Renal cortical epithelial cell (primary cell): ENCODE results near the genes DYRK1A and KCNJ6.

DNA sequence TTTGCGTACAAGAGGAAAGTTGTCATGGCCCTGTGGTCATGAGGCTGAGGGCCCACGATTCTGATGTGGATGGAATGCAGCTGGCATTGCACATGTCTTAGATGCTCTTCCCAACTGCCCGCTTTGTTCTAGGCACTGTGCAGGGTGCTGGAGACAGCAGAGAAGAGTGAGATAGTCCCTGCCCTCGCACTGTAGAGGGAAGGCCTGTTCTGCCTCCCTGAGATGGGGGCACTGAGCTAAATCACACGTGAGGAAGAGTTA, 40.7 kb downstream of the DOP1B start:
- RRBS: no CpG with 5 or more reads among the region's 5 CpGs

- RRBS: no CpG with 5 or more reads among the region's 1 CpG
Observed at GRCh38 chr21:36203533-36204120, 47.0 kb downstream of the DOP1B start.

DNA sequence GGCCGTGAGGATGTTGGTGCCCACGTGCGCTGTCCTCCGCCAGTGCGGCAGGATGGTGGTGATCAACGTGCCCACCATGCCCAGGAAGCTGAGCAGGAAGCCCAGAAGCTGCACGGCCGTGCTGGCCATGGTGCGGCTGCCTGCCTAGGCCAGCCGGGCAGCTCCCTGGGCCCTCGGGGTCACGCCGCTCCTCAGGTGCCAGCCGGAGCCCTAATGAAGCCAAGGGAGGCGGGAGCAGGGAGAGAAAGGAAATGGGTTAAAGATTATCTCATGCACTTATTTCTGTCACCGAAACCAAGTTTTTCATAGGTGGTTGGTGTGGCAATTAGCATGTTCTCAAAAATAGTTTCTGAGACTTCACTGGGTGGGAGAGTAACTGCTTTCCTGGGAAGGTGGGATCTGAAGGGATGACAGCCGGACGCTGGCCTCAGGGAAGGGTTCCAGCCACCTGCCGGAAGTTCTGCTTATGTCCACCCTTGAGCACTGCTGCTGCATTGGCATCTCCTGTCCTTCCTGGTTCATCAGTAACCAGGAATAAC, 18.3 kb downstream of the CLDN14 start:
- RRBS: 6% methylated on average over 5 of the region's 19 CpGs

- RRBS: no CpG with 5 or more reads among the region's 3 CpGs
Observed at GRCh38 chr21:36495592-36496041, 15.7 kb upstream of the CLDN14 start.

- RRBS: no CpG with 5 or more reads among the region's 8 CpGs
Observed at GRCh38 chr21:36662071-36662338, 36.9 kb upstream of the SIM2 start.

- RRBS: no CpG with 5 or more reads among the region's 12 CpGs
Observed at GRCh38 chr21:36791131-36791572, 92.2 kb downstream of the SIM2 start.

GRCh38 chr21:36965184-36965932, 1.1 kb downstream of the HLCS start:
- RRBS: no CpG with 5 or more reads among the region's 14 CpGs

DNA sequence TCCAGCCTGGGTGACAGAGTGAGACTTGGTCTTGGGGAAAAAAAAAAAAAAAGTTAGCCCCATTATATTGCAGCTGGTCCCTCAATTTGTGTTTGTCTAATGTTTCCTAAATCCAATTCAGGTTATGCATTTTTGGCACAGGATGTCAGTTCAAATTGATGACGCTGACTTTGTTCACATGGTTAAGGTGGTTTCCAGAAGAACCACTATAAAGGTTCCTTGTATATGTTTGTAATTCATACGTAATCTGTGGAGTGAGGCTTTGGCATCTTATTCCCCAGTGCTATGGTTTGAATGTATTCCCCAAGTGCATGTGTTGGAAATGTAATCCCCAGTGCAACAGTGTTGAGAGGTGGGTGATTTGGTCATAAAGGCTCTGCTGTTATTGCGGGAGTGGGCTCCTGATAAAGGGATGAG, 19.3 kb upstream of the HLCS start:
- RRBS: no CpG with 5 or more reads among the region's 3 CpGs

GRCh38 chr21:37076747-37077698, 4.0 kb downstream of the TTC3 start:
- RRBS: no CpG with 5 or more reads among the region's 13 CpGs

DNA sequence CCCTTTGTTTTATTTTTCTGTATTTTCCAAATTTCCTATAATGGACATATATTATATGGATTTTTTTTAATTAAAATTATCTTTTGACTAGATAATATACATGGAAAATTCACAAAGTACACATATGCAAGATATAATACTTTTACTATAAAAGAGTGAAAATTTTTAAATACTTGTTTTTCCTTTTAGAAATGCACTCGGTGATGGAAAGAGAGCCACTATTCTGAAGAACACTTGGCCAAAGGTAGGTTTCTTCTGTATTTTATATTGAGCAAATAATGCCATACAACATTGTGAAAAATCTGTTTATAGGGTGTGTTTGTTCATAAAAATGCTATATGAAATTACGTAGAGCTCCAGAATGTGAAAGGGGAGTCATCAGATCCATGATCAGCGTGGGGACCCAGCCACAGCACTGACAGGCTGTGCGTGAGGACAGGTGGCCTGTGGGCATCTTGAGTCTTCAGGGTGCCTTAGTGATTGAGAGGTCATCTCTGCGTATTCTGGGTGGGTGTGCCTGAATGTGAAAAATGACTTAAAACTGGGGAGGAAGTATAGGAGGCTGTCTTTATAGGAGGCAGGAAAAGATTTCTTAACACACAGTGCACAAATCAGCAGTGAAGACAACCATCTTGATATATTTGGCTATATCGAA, 35.3 kb downstream of the TTC3 start:
- RRBS: no CpG with 5 or more reads among the region's 6 CpGs

- RRBS: no CpG with 5 or more reads among the region's 7 CpGs
Observed at GRCh38 chr21:37165318-37166142, 92.5 kb downstream of the TTC3 start.

GRCh38 chr21:37166143-37166749, 93.2 kb downstream of the TTC3 start:
- RRBS: no CpG with 5 or more reads among the region's 6 CpGs

DNA sequence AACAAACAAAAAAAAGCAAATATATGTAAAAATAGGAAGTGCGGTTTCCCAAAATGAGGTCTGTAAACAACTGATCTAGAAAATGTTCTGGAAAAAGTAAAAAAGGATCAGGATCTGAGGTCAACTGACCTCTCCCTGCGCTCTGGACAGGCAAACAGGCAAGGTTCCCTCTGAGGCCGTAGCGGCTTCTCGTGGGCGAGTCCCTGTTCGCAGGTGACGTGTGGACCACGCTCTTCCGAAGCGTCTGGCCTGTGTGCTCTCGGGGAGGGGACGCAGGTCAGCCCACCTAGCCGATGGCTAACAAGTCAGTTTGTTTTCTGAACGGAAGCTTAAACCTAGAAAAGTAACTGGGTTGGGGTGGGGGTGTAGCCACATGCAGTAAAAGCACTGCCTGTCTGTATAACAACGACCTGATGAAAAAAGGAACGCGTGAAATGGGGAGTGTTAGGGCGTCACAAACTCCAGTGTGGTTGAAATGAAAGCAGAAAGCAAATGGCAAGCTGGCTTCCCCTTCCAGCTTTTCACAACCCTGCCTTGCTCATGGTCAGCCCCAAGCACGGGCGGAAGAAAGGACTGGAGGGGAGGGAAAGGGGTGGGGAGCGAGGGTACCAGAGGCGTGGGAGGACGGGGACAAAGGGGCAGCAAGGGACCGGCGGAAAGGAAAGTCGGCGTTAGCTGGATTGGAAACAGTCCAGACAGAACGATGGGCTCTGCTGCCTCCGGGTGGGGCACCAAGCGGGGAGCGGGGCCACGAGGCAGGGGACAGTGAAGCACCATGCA, 9.8 kb downstream of the VPS26C start:
- RRBS: 2% methylated on average over 9 of the region's 33 CpGs

DNA sequence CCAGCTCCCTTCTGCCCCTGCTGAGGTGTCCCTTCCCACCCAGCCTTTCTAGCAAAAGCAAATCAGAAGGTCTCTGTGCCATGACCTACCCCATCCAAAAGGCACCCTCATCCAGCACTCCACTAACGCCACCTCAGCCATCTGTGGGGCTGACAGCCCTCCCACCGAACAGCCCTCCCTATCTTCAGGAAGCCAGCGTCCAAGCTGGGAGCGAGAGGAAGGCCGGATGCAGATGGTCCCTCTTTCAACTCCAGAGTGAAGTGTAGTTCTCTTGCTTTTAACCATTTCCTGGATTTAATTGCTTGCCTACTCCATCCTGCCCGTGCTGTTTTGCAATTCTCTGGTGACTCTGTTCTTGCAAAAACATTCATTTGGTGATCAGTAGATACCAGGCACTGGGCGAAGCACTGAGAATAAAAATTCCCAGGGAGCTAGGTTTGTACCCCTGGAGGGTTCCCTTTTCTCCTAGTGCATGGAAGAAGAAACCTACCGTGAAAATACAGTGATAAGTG, 8.2 kb upstream of the DYRK1A start:
- RRBS: no CpG with 5 or more reads among the region's 8 CpGs

- RRBS: 2% methylated on average over 43 of the region's 134 CpGs
Observed at GRCh38 chr21:37366309-37367337, at the start of gene DYRK1A. Gene DYRK1A (plus strand): TSS chr21:37366773.

DNA sequence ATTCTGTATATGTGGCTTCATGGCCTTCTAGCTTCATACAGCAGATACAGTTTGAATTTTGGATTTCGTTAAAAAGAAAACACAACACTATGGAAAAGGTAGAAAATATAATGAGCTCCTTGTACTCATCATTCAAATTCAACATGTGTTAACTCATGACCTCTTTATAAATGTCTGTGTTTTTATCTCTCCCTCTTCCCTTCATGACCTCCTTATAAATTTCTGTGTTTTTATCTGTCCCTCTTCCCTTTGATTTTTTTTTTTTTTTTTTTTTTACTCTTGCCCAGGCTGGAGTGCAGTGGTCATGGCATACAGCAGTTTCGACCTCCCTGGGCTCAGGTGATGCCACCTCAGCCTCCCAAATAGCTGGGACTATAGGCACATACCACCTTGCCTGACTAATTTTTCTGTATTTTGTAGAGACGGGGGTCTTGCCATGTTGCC, 21.3 kb downstream of the DYRK1A start:
- RRBS: no CpG with 5 or more reads among the region's 3 CpGs

- RRBS: no CpG with 5 or more reads among the region's 3 CpGs
Observed at GRCh38 chr21:37425191-37426355, 59.0 kb downstream of the DYRK1A start.

GRCh38 chr21:37430284-37431017, 63.9 kb downstream of the DYRK1A start:
- RRBS: no CpG with 5 or more reads among the region's 8 CpGs

GRCh38 chr21:37915848-37916837, at the start of gene KCNJ6:
Gene KCNJ6 (minus strand): TSS chr21:37916457.
- RRBS: 3% methylated on average over 17 of the region's 76 CpGs

DNA sequence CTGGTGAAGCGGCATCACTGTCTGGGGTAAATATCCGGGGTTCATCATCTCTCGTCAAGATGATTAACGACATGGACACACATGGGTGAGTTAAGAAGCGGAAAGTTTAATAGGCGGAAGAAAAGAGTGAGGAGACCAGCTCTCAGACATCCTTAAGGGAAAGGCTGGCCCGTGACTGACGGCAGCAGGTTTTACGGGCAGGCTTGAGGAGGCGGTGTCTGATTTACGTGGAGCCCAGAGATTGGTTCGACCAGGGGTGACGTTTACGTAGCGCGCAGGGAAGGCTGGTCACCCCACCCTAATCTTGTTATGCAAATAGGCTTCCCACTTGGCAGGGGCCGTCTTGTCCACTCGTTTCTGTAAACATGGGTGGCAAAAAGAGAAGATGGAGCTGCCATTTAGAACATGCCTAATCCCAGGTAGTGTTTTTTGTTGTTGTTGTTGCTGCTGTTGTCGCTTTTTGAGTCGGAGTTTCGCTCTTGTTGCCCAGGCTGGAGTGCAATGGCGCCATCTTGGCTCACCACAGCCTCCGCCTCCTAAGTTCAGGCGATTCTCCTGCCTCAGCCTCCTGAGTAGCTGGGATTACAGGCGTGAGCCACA, 135.5 kb upstream of the KCNJ15 start:
- RRBS: no CpG with 5 or more reads among the region's 25 CpGs